Cardiac ventricle fibroblast (primary cell): ENCODE measurements around a stretch of chr15.

DNA sequence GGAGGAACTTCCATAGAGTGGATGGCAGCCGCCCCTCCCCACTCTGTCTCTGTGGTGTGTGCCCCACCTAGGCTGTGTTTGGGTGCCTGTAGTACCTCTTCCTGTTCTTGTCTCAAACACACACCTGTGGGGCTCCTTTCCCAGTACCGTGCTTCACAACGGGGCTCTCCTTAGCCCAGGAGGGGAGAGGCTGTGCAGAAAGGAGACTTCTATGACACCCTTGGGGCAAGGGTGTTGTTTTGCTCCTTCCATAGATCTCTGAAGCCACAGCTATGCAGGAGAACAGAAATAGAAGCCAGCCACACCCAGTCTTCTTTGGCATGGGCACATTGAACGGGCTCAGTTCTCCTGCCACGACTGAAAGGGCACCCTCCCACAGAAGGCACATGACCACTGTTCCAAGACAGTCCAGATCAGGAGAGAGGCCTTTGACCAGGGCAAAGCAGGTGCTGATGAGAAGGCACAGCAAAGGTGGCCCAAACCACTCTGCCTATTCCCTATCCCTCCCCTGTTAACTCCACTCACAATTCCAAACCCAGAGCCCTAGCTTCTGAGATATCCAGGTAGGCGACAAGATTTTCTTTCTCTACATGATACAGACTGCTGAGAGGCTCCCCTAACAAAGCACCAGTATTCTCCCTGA, 74.4 kb downstream of the LIPC start:
- RAMPAGE, long total RNA = no peak

DNA sequence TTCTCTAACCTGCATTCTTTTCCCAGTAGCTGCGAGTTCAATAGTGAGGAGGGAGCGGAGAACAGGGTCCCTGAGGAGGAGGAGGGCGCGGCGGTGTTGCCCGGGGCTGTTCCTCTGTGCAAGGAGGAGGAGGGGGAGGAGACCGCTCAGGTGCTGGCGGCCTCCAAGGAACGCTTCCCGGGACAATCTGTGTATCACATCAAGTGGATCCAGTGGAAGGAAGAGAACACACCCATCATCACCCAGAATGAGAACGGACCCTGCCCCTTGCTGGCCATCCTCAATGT, 771 bp downstream of the MINDY2 start:
- RAMPAGE, long total RNA = no peak

DNA sequence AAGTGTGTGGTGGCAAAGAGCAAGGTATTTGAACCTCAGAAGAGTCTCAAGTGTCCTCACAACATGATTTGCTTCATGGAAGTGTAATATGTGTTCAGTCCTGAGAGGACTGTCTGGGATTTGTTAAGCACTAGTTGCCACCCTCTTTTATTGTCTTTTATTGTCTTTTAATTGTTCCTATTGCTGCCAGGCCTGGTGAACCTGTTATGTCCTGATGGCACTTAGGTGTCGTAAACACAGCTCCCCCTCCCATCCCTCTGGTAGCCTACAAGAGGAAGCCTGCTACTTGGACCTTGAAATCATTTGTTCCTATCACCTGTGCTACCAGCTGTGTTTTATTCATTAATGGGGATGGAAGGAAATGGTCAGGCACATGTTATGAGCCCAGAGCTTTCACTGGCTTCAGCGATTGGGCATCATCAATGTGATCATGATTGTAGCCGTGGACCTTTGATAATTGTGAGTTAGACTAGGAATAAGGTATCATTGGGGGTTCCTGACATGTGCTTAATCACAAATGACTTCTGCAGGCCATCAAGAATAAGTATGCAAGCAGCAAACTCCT, 19.4 kb downstream of the CCNB2 start:
- RAMPAGE, long total RNA = no peak

GRCh38 chr15:59189317-59190019, 17.2 kb upstream of the LDHAL6B start:
- RAMPAGE, long total RNA = no peak

DNA sequence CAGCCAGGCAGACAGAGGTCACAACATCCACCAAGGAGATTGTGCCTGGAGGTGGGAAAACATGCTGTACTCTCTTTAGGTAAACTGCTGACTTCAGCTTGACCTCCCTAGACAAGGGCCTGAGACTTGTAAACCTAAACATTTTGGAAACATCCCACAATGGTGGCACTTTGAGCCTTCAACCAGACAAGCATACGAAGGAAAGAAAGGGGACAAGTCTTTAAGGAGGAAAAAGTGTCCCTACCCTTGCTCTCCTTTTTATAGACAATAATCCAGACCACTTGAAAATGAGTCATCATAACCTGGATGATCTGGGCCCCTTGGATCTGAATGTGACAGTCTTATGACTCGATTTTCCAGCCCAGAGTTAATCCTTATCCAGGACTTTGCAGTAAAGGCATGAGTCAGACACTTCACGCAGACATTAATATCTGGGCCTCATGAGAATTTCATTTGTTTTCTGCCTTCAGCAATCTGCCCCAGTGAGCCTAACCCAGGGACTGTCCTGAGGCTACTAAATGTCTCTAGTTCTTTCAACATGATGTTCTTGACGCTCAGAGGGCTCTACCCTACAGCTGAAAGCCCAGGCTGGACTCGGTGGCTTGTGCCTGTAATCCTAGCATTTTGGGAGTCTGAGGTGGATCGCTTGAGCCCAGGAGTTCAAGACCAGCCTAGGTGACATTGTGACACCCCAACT, 6.6 kb upstream of the LDHAL6B start:
- RAMPAGE, long total RNA = no peak

DNA sequence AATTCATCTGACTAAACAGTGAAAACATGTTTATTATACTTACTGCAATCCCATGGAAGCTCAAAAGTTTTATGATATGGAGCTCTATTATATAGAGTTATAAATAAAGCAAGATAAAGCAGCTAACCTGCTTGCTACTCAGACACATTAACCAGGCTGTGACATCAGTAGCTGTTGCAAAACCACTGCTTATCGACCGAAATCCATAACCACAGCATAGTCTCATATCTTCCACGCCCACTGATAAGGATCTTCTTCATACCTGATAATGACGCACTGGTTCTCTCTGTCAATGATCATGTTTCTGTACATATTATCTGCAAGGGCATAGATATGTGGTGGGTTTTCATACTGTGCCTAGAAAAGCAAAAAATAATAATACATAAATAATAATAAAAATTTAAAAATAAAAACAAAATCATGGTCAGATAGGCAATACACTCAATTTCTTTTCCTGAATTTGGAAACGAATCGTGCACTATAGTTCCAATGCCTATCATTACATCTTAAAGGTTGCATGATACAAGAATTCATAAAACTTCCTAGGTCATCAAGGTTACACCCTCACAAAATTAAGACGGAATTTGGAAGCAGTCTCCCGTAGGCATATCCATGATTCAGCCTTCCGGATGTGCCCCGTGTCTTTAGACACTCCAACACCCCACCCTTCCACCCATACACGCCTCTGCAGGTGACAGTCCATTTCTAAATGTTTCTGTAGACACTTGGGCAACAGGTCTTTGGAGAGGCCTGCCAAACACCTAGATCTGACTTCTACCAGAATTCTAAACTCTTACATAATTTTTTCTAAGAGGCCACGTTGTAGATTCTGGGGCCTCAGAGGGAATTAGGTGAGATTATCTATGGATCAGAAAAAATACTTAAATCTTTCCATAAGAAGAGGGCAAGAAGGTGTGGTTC, 49.6 kb downstream of the LDHAL6B start:
- RAMPAGE, long total RNA = no peak

DNA sequence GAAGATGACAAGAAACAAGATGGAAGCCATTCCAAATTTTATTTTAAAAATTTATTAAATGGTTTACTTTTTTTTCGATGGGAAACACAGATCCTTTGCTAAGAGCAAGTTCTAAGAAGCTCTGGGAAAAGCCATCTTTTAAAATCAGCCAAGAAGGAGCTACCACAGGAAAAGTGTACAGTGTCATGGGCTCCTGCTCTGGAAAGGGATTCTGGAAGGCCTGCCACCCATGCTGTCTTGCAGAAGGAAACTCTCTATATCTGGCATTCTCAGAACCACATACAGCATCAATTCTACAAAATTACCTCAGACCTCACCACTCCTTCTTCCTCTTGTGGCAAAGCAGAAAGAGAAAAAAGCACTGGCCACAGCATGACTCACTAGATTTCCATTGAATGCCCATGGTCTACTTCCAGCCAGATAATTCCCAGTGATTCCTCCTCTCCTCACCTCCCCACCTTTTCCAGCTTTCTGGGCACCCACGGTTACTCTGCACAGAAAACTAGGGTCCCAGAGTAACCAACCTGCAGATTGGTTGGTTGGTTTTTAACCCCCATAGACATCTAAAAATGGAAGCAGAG, 67.4 kb downstream of the LDHAL6B start:
- RAMPAGE, long total RNA = no peak

- RAMPAGE, long total RNA = no peak
Observed at GRCh38 chr15:59293946-59294273, 78.8 kb downstream of the MYO1E start.

DNA sequence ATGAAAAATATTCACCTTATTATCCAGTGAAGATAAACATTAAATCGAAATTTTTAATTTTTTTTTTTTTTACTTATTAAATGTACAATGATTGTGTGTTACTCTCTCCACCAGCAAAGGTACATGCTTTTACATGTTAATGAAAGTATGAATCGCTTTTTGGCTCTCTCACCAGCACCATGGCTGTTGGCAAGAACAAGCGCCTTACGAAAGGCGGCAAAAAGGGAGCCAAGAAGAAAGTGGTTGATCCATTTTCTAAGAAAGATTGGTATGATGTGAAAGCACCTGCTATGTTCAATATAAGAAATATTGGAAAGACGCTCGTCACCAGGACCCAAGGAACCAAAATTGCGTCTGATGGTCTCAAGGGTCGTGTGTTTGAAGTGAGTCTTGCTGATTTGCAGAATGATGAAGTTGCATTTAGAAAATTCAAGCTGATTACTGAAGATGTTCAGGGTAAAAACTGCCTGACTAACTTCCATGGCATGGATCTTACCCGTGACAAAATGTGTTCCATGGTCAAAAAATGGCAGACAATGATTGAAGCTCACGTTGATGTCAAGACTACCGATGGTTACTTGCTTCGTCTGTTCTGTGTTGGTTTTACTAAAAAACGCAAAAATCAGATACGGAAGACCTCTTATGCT, 79.2 kb upstream of the BNIP2 start:
- RAMPAGE, long total RNA = no peak

- RAMPAGE, long total RNA = no peak
Observed at GRCh38 chr15:60005915-60007001, 2.1 kb downstream of the FOXB1 start.

DNA sequence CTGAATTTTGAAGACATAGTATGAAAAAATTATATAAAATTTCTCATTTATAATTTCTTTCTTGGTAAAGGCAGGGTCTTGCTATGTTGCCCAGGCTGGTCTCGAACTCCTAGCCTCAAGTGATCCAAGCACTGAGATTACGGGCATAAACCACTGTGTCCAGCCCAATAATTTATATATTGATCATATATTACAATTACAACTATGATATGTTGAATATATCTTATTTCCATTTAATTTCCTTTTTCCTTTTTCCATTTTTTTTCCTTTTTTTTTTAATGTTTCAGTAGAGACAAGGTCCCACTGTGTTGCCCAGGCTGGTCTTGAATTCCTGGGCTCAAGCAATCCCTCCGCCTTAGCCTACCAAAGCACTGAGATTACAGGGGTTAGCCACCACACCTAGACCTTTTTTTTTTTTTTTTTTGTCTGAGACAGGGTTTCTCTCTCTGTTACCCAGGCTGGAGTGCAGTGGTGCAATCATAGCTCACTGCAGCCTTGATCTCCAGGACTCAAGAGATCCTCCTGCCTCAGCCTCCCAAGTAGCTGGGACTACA, 9.4 kb downstream of the ANXA2 start:
- RAMPAGE, long total RNA = no peak

DNA sequence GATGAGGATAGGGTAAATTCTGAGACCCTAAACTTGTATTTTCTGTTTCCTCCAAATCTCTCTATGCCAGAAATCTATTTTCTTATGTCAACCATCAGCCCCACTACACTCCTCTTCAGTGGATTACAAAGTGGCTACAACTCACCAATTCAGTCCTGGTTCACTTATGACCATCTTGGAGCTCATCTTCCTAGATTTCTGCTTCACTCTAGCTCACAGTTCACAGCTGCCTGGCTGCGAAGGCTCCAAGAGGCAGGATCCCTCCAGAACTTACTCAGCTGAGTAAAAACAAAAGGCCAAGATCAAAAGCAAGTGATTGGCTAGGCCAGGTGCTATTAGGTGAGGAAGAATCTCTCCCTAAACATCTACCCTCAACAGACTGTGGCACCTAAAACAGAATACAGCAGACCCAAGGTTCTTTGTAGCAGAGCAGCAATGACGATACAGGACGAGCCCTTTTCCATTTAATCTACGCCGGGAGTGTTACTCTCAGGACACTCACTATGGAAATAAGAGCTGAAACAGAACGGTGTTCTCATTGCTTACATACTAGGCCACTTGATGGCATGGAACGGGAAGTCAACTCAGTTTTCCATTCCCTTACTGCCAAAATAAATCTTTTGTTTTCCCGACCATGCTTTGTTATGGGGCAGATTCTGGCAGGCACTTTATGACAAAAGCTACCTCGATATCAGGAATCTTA, 999 bp downstream of the ICE2 start:
- RAMPAGE, long total RNA = no peak

GRCh38 chr15:60479784-60480215, 858 bp upstream of the ICE2 start:
- RAMPAGE, long total RNA = no peak

DNA sequence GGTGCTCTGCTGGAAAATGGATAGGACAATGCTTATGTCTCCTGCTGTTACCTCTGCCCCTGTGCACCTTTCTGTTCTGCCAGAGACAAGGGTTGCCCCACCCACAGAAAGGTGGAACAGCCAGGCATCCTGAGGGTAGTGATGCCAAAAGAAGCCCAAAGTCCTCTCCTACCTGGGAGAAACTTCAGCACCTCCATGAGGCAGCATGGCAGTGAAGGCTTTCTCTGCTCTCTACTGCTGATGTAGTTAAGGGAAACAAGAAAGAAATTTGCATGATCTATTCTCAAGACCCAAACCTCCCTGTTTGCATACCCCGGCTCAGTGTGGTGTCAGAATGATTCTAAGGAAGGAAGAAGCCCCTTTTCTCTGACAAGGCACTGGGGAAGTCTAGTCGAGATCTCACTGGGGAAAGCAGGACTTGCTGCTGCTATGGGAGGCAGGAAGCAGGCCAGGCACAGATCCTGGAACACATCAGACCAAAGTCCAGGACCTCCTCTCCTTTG, 89.3 kb upstream of the ICE2 start:
- RAMPAGE, long total RNA = no peak

- RAMPAGE, long total RNA = no peak
Observed at GRCh38 chr15:60573650-60574491, 94.9 kb upstream of the ICE2 start.

DNA sequence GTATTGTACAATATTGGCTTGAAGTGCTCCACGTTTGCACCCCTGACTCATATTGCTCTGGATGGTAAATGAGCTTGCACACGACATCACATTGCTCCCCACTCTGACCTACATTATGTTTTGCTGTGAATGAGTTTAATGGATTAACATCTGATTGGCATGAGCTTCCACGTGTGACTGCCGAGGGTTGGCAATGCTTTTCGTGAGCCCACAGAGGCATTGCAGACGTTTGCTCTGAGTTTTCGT, 225.8 kb upstream of the ICE2 start:
- RAMPAGE, long total RNA = no peak

GRCh38 chr15:60735252-60735817, 256.4 kb upstream of the ICE2 start:
- RAMPAGE, long total RNA = no peak

- RAMPAGE, long total RNA = no peak
Observed at GRCh38 chr15:60843894-60844374, 365.0 kb upstream of the ICE2 start.

DNA sequence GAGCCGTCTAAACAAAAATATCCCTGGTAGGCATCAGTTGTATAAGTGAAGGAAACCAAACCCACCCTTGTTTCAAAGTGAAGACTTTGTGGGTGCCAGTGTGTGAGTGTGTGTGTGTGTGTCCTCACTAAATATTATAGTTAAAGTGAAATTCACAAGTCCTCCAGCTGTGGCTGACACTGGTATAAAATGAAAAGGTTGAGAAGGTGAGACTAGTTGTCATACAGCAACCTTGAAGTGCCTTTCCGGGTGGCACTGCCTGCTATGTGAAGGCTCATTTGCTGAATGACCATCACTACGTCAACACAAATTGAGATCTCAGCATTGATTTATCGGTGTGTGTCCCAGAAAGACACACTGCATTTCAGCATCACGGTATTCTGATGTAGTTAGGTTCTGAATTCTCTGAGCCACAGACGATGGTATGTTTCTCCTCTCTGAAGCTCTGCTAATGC, 366.0 kb upstream of the ICE2 start:
- RAMPAGE, long total RNA = no peak

DNA sequence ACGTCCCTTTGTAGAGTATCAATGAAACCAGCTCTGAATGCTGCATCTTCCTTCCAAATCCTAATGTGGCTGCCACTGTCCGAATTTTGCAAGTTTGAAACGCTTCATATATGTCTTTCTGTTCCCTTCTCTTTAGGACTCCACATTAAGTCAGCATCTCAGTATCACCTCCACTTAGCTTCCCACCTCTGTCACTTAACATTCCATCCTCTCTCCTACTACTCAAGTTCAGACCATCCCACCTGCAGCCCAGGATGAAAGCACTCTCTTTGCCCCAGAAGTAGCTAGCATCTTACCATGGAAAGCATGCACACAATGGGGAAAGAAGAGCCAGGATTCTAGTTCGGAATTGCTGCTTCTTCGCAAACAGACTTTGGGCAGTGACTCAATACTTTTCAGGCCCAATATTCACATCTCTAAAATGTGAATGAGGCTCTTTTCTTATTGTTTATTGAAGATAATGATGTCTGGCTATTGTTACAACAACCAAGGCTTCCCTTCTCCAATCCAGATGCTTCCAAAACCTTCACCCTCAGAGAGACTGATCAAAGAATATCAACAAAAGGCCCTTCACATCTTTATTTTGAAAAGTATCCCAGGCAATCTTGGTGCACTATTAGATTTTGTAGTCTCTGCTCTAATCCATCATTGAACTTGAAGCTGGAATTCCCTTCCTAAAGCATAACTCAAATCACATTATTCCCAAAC, 208.9 kb downstream of the RORA start:
- RAMPAGE, long total RNA = no peak